SP-49 (cell line): Measurements from ENCODE around the gene CXADR.

DNA sequence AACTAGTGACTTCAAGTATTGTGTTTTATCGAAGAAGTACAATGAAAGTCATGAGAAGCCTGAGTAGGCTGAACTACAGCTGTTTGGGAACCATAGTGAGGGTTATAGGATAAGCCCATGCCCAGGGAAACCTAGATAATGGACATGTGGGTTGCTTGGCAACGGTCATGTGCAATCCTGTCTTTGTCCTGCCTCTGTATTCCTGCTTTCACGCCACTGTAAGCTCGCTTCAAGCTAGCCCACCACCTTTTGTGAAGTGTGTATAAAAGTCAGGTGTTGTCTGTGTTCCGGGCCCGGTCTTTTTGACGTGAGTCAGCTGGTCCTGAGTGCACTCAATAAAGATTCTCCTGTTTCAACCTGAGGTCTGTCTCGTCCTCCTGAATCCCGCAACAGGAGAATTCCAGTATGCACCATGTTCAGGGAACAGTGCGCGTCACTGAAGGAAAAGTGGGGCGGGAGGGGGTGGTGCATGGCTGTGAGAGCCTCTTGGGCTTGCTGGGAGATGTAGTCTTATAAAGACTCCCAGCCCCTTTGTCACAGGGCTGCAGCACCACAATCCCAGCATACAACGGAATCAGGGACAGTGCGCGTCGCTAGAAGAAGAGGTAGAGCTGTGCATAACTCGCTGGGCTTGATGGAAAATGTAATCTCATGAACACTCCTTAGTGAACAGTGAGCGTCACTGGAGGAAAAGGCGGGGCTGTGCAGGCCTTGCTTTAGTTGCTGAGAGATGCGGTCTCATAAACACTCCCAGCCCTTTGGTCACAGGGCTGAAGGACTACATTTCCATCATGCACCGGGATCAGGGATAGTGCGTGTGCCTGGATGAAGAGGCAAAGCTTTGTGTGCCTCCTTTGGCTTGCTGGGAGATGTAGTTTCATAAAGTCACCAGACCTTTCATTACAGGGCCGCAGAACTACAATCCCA, 4152.2 kb upstream of the TPTE start:
- PRO-cap, result no peak

GRCh38 chr21:9002037-9002880, 1519.1 kb upstream of the TPTE start:
- PRO-cap, result no peak

DNA sequence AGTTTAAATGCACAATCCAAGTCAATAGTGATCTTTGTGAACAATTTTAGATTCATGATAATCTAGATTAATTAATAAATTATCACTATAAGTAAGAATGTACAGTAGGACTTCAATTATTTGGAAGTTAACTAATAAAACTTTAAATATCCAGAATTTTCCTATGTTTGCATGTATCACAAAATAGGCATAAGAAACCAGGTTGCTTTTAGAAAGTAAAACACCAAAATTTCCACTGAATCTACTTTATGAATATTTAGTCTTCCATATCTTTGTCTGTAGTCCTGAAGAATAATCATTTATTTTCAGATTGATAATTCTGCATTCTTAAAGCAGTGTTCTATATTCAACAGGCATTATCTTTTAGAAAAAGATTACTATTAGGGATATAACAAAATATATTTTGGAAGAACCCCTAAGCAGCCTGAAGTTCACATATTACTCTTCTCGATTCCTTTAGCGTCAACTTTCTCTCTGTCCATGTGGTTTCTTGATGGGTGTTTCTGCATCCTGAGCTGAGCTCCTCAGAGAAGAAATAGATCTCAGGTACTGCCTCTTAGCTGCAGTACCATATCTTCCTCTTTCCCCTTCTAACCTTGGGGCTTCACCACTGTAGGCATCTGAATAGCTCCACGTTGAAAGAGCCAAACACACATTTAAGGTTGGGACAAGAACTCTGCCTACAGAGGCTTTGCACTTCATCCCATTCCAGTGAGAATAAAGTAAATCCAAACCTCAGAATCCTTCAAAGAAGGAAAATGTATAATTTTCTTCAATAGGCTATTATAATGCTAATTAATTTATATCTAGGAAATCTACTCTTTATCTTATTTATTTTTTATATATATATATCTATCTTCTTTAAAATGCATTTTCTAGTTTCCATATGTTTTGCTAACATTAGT, 59.4 kb downstream of the SAMSN1 start:
- PRO-cap, result no peak

DNA sequence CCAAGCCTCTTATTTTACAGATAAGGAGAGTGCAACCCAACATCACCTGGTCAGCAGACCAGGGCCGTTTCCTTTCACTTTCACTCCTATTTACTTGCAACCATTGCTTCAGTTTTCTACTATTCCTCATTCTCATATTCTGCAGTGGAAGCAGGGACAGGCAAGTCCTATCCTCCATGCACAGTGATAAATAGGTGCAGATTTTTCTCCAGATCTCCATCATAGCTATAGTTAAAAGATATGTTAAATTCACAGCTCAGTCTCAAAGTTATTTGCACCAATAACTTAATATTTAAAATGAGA, 56.6 kb upstream of the SAMSN1 start:
- PRO-cap, result no peak

- PRO-cap, result no peak
Observed at GRCh38 chr21:15005203-15006393, 59.2 kb downstream of the NRIP1 start.

- PRO-cap, result no peak
Observed at GRCh38 chr21:15013811-15014668, 50.8 kb downstream of the NRIP1 start.

DNA sequence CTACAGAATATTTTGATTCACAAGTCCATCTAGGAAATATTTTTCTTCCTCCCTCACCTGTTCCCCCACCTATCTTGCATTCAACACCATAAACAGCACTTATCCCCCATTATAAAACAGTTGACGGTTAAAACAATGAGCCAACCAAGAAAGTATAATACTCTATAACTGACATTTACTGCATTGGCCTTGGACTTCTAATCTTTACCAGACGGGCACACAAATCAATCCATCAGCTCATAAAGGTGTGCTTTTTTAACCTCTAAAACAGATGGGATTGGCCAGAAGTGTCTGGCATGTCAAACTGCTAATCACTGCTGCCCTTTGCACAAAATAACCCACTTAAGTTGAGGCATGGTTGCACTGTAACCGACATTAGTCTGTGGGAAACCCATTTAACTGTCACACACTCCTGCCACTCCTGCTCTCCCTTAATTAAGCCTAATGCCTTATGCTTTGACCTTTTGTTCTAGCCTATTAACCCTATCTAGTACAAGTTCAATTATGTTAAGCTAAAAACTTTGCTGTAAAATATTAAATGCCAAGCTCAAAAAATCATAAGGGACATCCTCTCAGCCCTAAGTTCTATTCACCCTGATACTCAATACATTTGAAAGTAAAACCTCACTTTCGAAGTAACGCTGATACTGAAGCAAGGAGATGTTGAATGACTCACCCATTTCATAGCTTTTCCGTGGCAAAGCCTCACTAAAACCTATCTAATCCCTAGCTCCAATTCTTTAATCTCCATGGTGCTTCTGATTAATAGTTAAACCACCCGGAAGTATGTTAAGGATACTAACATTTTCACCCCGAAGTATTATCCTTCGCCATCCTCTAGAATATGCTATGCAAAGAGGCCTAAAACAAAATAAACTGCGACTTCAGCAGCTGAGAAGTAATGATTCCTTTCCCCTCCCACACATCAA, 13.0 kb downstream of the NRIP1 start:
- PRO-cap, result no peak

GRCh38 chr21:15219732-15220162, 154.9 kb upstream of the NRIP1 start:
- PRO-cap, result no peak

DNA sequence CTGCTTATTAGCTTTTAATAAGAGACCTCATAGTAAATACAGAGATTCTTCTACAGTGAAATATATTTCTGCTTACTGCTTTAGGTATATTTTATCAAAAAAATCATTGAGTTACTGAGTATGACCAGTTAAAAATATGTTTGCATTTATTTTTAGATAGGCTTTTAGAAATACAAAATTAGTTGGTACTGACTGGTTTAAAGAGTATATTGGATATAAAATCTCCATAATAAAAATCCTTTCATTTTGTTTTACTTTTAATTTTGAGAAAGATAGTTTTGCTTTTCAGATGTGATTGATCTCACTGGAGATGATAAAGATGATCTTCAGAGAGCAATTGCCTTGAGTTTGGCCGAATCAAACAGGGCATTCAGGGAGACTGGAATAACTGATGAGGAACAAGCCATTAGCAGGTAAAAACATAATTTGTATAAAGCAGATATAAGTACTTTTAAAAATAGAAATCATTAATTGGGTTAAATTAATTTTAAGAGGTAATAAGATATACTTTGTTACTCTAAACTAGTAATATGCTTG, 47.9 kb downstream of the USP25 start:
- PRO-cap, result no peak

- PRO-cap, result no peak
Observed at GRCh38 chr21:15787560-15787944, 57.8 kb downstream of the USP25 start.

GRCh38 chr21:16084790-16085440, 355.1 kb downstream of the USP25 start:
- PRO-cap, result no peak

GRCh38 chr21:16183661-16184074, 453.9 kb downstream of the USP25 start:
- PRO-cap, result no peak

DNA sequence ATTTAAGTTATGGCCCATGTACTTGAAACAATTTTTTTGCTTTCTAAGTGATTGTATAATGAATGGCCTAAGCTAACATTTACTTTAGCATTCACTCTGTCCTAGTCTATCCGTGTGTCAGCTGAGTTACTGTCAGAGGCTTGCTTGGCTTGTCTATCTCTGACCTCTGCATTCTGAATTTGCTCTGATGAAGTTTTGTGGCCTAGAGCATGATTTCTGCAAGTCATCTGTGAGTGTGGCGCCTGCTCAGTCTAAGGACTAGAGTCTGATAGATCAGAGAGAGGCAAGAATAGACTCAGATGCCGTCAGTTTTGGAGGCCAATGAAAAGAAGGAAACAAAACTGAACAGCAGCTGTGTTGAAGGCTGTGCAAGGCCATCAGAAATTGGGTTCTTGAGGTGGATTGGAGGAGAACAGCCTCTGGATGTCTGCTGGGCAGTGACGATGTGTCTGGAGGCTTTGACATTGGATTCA, 573.0 kb downstream of the USP25 start:
- PRO-cap, result no peak

- PRO-cap, result no peak
Observed at GRCh38 chr21:16323668-16323959, 593.8 kb downstream of the USP25 start.

- PRO-cap, result no peak
Observed at GRCh38 chr21:16419957-16420783, 690.4 kb downstream of the USP25 start.

GRCh38 chr21:17441384-17441919, 71.4 kb upstream of the CXADR start:
- PRO-cap, result no peak

DNA sequence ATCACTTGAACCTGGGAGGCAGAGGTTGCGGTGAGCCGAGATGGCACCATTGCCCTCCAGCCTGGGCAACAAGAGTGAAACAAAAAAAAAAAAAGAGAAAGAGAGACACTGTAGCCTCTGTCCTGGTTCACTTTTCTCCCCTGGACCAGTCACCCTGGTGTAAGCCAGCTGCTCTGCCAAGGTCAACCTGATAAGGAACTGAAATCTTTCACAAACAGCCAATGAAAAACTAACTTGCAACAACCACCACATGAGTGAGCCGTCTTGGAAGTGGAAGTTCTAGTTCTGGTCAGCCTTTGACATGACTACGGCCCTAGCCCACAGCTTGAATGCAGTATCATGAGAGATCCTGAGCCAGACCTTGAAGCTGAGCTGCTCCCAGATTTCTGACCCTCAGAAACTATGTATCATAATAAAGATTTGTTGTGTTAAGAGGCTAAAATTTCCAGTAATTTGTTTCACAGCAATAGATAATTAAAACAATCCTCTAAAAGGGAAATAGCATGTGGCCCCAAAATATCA, 36.8 kb upstream of the CXADR start:
- PRO-cap, result no peak

DNA sequence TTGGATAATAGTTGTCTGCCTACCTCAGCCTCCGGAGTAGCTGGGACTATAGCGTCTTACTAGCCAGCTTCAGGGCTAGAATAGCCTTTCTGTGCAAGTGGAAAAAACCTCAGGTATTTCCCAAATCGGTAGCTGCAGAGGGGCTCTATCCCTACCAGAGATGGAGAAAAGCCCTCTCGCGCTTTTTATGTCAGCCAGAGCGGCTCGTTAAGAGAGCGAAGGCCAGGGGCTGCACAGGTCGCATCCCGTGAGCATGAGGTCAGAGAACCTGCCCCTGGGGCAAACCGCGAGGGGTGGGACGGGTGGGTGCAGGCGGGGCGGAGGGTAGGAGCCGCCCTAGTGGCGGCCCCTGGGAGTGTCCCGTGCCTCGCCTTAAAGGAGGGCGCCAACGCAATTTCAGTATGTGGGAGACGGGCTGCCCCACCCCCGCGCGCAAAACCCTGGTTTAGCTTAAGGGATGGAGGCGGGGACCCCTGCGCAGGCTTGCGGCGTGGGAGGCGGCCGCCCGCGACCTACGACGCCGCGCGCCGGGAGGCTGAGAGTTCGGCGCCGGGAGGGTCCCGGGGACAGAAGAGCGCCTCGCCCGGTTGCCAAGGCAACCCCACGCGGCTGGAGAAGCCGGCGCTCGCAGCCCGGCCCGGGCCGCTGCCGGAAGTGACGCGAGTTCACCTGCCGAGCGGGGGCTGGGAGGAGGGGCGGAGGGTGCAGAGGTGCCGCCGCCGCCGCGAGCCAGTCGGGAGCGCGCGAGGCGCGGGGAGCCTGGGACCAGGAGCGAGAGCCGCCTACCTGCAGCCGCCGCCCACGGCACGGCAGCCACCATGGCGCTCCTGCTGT, at the start of gene CXADR:
Gene CXADR, plus strand, starts transcription at position 732 of the 834 bp plus-strand sequence.
- PRO-cap, result unidirectional peak, plus-strand start at position 732 of the sequence

- PRO-cap, result no peak
Observed at GRCh38 chr21:17783795-17784487, 35.2 kb downstream of the C21orf91 start.

DNA sequence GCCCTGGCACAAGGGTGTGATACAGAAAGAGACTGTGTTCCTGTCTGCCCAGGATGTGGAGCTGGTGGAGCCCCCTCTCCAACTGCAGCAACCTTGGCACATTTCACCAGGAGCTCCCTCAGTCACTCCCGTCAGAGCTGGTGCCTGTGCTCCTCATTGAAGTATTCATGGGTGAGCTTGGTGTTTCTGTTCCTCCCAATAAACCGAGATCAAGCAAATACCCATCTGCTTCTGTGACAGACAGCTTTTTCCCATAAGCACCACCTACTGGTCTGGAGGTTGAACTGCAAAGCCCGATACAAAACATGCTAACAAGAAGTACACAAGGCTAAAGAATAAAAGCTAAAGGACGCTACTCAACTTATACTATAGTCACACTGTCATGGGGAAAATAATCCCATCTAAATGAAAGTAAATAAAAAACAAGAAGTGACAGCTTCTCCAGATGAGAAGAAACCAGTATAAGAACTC, 111.9 kb upstream of the C21orf91 start:
- PRO-cap, result no peak